Rectum (tissue), 1 donor: ENCODE results near the genes NUCKS1, SLC41A1, AVPR1B and FAM72A.

GRCh38 chr1:205630033-205630583 lies 1.7 kb downstream of the ELK4 start:
- PRO-cap: no peak

DNA sequence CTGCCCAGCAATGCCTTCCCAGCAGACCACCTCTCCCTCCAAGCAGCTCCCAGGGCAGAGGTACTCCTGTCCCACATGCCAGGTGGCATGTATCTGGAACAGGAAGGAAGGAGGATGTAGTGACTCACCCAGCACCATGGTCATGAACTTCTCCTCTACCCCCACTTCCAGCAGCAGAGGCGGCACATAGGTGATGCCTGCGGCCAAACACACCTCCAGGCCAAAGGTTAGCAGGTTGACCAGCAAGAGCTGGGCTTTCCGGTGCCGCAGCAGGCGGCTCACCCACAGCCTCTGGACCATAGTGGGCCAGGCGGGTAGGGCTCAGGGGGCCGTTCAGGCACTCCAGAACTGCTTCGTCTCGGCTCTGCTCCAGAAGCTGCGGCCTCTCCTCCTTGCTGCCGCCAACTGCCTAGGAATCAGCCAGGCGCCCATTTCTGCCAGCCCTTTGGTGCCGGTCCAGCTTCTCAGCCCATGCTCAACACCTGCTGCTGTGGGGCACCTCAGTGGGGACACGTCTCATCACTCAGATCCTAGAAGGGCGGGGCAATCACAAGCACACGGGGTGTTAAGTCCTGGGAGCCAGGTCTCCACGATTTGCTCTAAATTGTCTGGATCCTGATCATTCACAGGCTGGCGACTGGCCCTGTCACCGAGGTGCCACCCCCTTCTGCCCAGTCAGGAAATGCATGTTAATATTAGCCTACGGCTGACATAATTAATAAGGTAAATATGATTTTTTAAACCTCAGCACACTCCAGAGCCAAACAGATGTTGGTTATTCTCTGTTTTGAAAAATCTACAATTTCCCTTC lies 15.7 kb downstream of the SLC45A3 start:
- PRO-cap: bidirectional peak, plus-strand start at position 164 of the sequence, minus-strand start at position 77 of the sequence; unidirectional peak, minus-strand start at position 407 of the sequence

DNA sequence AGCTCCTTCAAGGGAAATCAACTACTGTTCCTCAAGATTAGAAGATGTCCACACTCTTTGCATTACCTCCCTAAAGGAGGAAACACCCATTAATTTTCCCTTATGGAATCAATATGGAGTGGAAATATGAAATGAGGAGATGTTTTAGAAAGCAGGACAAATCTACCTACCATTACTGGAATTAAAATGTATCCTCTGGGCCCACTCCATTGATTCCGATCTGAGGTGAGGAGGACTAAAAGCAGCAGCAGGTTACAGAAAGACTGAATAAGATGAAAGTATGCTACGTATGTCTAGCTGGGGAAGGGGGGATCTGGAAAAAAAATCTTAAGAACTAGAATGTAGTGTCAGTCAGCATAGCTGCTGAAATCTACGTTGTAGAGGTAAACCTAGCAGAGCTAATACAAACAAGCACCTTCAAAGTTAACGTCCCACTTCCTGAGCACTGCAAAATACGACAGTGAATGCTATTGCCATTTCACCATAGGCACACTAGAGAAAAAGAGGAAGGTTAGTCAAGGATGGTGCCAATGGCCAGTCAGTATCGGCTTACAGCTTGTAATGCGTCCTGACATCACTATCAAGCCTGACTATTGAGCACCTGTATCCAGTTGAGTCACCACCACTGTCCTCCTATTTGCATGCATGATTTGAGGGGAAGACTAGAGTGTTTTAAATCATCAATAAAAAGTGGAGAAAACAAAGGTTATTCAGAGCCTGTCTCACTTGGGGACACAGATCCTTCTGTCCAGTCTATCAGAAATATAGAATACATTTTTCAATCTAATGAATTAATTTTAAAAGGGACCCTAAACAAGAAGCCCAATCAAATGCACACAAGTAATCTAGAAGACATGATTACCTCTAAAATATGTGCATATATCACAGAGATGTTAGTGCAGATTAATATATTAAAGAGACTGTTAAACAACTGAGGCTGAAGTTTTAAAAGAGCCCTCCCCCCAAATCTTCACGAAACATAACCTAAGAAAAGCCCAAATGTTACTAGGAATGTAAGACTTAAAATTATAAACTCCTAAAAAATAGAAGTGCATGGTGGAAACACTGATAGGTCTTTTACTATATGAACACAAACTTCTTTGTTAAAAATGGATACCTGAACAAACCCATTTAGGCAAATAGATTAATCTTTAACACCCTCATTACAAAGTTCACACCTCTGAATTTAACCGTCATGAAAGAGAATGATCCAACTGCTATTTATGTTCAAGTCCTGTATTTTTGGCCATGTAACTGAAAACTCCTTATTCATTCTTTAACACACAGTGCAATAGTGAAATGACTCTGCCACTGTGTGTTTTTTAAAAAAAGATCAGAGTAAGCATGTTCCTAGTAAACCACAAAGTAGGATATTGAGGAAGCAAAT lies 34.2 kb downstream of the NUCKS1 start:
- PRO-cap: no peak

DNA sequence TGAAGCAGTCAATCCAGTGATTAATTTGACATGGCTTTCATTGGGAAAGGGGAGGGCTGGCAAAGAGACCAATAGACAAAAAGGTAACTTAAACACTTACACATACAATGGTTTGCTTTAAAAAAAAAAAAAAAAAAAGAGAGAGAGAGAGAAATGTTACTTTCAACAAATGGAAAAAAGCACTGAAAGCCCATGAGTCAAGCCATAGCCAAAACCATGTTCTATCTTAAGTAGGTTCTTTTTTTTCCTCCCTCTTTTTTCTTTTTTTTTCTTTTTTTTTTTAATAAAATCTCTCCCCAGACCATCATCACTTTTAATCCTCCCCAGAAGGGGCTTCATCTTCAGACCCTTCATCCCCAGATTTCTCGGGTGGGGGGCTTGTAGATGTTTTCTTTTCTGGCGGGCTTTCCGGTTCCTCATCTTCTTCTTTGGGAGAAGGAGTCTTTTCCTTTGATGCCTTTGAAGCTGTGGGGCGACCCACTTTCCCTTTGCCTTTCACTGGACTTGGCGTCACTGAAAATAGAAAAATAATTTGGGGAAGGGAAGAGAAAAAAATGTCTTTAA lies 31.9 kb downstream of the NUCKS1 start:
- PRO-cap: no peak

- PRO-cap: no peak
These were observed 30.5 kb downstream of the NUCKS1 start for GRCh38 chr1:205719246-205720193.

- PRO-cap: bidirectional peak, plus-strand start at chr1:205749699, minus-strand start at chr1:205749595; unidirectional peak, minus-strand start at chr1:205750178
These were observed at the start of gene NUCKS1 for GRCh38 chr1:205749647-205750296. NUCKS1 (minus strand) TSS chr1:205750182.

- PRO-cap: bidirectional peak, plus-strand start at chr1:205813350, minus-strand start at chr1:205813033
These were observed at the start of gene SLC41A1 for GRCh38 chr1:205812925-205813249. SLC41A1 (minus strand) TSS chr1:205813198.

DNA sequence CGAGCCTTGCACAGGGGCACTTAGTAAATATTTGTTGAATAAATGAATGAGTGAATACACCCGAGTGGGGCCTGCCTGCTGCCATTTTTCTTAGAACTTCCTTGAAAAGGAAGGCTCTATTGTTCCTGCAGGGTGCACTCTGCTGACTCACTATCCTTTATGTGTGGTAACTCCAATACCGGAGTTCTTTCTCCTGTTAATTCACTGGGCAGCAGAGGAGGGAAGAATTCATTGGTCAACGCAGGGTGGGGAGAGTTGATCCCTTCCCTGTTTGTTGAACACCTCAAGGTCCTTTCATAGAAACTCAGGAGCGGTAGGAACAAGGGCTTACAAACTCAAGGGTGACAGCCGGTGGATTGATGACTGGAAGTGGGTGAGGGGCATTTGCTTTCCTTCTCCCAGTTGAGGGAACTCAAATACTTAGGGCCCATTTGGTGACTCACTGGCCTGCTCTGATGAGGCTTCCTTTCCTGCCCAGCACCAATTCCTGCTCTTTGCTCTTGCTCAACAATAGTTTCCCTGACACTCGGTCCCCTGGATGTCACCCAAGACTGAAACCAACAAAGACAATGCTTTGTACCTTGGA lies 9.6 kb downstream of the SLC26A9 start:
- PRO-cap: no peak

GRCh38 chr1:206116983-206118233 lies at the start of gene AVPR1B:
AVPR1B (minus strand) TSS chr1:206117388.
- PRO-cap: bidirectional peak, plus-strand start at chr1:206117467, minus-strand start at chr1:206117388; bidirectional peak, plus-strand start at chr1:206117814, minus-strand start at chr1:206117675

DNA sequence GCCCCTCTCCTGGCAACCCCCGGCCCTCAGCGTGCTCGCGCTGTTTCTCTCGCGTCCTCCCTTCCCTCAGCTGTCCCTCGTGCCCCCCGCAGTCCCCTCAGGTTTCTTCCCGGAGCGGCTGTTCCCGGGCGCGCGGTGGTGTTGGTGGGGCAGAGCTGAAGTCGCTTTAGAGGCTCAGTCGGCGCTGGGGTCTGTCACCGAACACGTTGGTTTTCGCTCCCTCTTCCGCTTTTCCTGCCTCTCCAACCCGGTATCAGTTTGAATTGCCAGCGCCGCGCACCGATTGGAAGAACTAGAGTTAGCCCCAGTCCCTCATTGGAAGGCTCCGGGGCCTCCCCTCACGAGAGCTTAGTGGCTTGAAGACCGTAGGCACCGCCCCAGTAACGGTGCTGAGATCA lies at the start of gene FAM72A:
TSS of gene FAM72A (minus strand) at position 205 of the 398 bp plus-strand sequence.
- PRO-cap: no peak

- PRO-cap: no peak
These were observed 803 bp downstream of the SRGAP2 start for GRCh38 chr1:206203945-206204743.

DNA sequence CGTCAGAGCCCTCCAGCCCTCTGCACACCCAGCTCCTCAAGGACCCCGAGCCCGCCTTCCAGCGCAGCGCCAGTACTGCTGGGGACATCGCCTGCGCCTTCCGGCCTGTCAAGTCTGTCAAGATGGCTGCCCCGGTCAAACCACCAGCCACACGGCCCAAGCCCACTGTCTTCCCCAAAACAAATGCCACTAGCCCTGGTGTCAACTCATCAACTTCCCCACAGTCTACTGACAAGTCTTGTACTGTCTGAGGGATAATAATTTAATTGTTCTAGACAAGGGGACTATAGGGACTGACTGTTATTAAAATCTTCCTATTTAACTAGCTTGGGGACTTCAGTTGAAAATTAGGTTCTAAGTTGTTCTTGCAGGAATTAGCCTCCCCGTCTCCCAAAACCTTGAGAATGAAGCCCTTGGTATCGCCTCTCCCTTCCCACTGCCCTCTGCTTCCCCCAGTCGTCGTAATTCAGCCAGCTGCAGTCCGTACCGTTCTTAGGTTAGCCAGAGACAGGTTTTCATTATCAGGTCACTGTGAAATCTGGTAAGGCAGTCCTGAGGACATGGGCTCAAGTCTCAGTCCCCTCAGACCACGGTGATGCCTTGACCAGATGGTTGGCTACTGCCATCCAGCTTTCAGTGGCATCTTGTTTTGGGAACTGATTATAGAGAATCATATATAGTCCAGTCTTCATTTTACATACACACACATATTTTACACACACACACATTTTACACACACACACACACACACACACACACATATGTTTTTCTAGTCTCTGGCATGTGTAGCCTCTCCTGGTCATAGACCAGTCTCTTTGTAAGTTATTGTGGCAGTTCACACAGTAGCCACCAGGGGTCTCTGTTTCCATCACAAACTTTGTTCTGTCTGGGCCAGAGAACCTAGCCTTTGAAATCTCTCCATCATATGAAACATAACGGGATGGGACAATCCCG lies 8.8 kb upstream of the IKBKE start:
- PRO-cap: no peak

GRCh38 chr1:206580760-206581418 lies 31.4 kb downstream of the EIF2D start:
- PRO-cap: no peak

GRCh38 chr1:206630969-206631500 lies 4.3 kb upstream of the DYRK3 start:
- PRO-cap: no peak

GRCh38 chr1:206666951-206667332 lies 17.8 kb upstream of the MAPKAPK2 start:
- PRO-cap: no peak

DNA sequence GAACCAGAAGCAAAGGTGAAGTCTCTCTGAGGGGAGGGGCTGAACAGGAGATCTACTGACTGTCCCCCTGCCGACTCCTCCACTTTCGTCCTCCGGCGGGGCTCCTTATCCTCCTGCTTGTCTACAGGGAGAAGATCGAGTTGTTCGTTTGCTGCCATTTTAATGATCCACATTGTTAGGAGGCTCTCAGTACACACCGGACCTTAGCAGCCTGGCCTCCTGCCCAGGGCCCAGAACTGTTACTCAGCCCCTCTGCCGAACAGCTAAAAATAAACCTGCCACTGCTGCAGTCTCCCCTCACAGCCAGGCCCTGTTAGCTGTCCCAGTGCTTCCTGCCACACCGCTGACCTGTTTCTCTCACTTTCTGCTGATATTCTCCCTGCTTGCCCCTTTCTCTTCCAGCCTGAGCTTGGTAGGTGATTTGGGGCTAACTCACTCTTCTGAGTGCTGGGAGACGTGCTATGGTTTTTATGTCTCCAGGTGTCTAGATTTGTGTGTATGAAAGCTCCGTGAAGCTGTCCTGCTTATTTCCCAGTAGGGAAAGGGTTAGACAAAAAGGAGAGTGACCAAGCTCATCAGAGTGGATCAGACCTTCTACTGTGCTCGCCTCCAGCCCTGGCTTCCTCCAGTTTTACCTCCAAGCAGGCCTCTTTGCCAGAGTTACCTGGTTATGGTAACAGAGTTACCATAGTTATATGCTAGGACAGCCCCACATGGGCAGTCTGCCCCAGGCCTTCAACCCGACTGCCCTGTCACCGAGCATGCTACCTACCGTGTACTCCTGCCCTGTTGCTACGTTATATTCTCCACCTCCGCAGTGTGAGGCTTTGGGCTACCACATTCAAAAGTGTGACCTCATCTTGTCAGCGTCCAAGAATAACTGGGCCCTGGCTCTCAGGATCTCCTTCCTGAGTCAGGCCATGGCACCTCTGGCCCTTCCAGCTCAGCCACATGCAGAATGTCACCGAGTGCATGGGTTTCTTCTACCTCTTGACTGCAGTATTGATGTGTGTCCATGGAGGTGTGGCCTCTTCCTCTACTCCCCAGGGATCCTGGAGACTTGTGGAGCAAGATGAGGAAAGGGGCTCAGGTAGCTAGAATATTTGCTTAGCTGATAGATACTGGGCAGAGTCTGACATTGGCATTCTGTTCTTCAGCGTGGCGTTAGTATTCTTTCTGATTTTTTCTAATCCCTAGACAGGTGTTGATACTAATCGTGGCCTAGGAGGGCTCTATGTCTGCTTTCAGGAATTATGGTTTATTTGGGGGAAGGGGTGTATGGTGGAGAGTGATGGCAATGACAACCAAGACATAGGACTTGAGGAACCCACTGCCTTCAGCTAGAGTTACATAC lies 8.7 kb downstream of the MAPKAPK2 start:
- PRO-cap: no peak

GRCh38 chr1:206696669-206697403 lies 12.1 kb downstream of the MAPKAPK2 start:
- PRO-cap: no peak

DNA sequence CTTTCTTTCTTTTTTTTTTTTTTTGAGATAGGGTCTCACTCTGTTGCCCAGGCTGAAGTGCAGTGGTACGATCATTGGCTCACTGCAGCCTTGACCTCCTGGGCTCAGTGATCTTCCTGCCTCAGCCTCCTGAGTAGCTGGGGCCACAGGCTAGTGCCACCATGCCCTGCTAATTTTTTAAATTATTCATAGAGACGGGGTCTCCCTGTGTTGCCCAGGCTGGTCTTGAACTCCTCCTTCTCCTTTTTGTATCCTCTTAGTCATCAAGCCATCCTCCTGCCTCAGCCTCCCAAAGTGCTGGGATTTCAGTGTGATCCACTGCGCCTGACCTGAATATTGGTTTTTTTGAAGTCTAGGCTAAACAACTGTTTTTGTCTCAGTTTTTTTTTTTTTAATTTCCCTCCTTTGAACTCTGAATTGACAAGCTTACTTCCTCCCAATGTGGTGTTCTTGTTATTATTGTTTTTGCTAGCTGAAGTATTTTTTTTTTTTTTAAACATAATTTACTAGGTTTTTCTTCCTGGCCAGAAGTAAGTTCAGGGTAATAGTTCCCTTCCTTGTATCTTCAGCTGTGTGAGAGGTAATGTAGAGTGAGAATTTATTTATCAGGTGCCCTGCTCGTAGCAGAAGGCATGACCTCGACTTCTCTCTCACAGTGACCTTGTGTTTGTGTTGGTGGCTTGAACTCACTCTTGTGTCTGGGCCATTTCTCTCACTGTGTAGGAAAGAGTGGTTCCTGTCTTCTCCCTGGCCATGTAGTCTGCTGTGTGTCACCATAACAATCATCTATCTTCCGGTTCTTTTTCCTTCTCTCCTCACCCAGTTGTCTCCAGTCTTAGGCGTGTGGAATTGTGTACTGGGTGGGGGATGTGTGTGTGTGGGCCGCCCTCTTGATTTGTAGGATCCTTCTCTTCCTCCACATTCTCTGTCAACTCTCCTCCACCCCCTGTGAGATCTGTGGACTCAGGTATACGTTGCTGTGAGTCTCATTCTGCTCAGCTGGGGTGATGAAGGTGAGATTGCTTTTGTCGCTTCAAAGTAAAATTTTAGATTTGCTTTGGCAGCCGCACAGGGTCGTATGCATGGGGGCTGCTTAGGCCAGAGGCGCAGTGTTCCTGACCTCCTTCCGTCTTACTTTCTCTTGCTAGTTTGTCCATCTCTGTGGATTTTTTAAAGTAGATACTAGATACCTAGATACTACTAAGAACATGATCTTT lies 31.3 kb downstream of the MAPKAPK2 start:
- PRO-cap: no peak

DNA sequence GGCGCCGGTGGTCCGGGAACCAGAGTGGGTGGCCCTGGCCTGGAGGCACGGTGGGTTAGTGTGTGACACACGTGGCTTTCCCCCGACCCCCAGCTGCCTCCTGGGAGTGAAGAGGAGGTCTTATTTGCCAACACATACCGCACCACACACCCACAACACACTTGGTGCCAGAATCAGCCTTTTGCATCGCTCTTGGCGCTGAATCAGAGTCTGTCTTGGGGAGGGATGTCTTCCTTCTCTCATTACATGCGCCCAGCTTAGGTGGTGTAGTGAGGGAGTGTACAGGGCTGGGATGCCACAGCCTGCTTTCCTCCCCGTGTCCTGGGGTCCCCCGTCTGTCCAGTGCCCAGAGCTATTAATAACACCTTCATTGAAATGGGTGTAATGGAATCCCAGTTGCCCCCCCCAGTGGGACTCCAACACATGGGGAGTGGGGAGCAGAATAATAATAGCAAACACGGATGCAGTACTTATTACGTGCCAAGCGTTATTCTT lies 38.2 kb downstream of the MAPKAPK2 start:
- PRO-cap: no peak

DNA sequence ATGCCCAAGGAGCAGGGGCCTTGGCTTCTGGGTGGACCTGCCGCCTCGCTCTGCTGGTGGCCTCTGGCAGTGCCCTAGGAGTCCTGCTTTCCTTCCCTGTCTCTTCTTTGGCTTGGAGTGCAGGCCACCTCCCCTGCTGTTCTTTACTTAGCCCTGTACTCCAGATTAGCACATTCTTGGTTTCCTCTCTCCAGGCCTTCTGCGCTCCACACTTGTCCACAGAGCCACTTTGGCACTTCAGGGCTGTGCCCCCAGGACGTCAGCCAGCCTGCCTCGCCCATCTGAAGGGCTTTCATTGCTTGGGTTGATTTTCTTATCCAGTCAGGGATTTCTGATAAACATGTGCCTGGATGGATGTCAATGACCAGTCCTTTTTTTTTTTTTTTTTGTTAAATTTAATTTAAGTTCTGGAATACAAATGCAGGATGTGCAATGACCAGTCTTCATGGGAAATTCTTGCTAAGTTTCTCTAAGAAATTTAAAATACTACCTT lies 39.5 kb downstream of the MAPKAPK2 start:
- PRO-cap: no peak